Ovary (tissue), 7 donors: ENCODE data around the gene P2RY2.

GRCh38 chr11:72719914-72721287 lies 31.8 kb downstream of the ARAP1 start:
- PRO-cap, 7 experiments, result peak in 3 of 7 experiments; most common plus-strand start chr11:72720373 (in 1); most common minus-strand start chr11:72720265 (in 2)
- RAMPAGE, long total RNA, 2 experiments, result no peak in any of the 2 experiments

- PRO-cap, 7 experiments, result peak in 7 of 7 experiments; most common plus-strand start chr11:72721854 (in 7); most common minus-strand start chr11:72721861 (in 2)
- RAMPAGE, long total RNA, 2 experiments, result no peak in any of the 2 experiments
Measured at GRCh38 chr11:72721519-72722004, 30.6 kb downstream of the ARAP1 start.

GRCh38 chr11:72741241-72741830 lies 10.9 kb downstream of the ARAP1 start:
- PRO-cap, 7 experiments, result no peak in any of the 7 experiments
- RAMPAGE, long total RNA, 2 experiments, result no peak in any of the 2 experiments

GRCh38 chr11:72750857-72751623 lies 1.2 kb downstream of the ARAP1 start:
- PRO-cap, 7 experiments, result no peak in any of the 7 experiments
- RAMPAGE, long total RNA, 2 experiments, result no peak in any of the 2 experiments

GRCh38 chr11:72789640-72790254 lies 4.1 kb downstream of the STARD10 start:
- PRO-cap, 7 experiments, result no peak in any of the 7 experiments
- RAMPAGE, long total RNA, 2 experiments, result no peak in any of the 2 experiments

GRCh38 chr11:72812795-72813692 lies 1.2 kb upstream of the ATG16L2 start:
- PRO-cap, 7 experiments, result peak in 2 of 7 experiments; most common plus-strand start chr11:72813424 (in 1); most common minus-strand start chr11:72813280 (in 2)
- RAMPAGE, long total RNA, 2 experiments, result no peak in any of the 2 experiments

GRCh38 chr11:72820661-72821522 lies 6.7 kb downstream of the ATG16L2 start:
- PRO-cap, 7 experiments, result no peak in any of the 7 experiments
- RAMPAGE, long total RNA, 2 experiments, result no peak in any of the 2 experiments

GRCh38 chr11:72837454-72838208 lies 23.4 kb downstream of the ATG16L2 start:
- PRO-cap, 7 experiments, result no peak in any of the 7 experiments
- RAMPAGE, long total RNA, 2 experiments, result no peak in any of the 2 experiments

DNA sequence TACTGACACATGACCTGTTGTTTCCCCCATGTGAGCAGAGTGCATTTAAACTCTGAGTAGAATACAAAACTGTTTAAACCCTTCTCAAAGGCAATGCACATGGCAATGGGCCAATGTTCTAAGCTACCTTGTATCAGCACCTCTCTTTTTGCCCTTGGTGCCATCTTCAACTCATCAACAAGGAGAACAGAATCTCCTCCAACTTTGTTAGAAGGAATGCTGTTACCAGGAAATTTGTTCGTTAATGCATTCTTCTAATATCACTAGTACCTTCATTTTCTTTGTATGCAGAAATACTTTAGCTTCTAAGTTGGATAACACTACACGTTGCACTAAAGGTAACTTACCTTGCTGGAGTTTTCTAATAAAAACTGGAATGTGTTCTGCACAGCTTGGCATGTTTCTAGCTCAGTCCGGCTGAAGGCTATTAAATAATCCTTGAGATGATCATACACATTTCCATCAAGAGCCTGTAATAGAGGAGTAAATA lies 107.3 kb downstream of the ATG16L2 start:
- PRO-cap, 7 experiments, result no peak in any of the 7 experiments
- RAMPAGE, long total RNA, 2 experiments, result no peak in any of the 2 experiments

- PRO-cap, 7 experiments, result no peak in any of the 7 experiments
- RAMPAGE, long total RNA, 2 experiments, result no peak in any of the 2 experiments
Measured at GRCh38 chr11:72932098-72932926, 118.1 kb downstream of the ATG16L2 start.

GRCh38 chr11:73141028-73141627 lies 990 bp downstream of the FCHSD2 start:
- PRO-cap, 7 experiments, result peak in 4 of 7 experiments; most common plus-strand start chr11:73141426 (in 1); most common minus-strand start chr11:73141246 (in 3)
- RAMPAGE, long total RNA, 2 experiments, result start-site peak on the minus strand in 1 of 2 experiments, at chr11:73141252-73141381 at its widest, 19 reads per replicate

DNA sequence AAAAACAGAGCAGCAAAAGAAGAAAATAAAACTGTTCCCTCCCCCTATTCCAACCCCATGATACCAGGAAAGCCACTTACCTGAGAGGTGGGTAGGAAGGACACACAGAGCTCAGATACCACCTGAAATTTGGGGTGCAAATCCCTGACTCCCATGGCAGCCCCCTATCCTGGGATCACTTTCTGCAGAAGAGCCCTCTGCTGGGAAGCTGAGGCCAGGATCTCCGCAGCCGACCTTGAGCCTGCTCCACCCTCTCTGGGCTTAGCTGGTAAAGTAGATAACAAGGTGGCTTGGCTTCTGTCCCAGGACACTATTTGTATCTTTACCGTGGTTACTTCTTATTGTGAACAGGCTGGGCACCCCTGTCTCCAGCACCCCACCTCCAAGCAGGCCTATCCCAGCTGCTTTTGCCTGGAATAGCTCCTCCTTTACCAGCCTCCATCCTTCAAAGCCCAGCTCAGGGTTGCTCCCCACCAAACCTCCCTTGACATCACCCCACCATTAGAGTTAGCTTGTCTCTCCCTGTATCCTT lies 35.3 kb upstream of the P2RY2 start:
- PRO-cap, 7 experiments, result peak in 3 of 7 experiments; most common plus-strand start position 476 of the sequence (in 2); most common minus-strand start position 194 of the sequence (in 2)
- RAMPAGE, long total RNA, 2 experiments, result start-site peak on the minus strand in 1 of 2 experiments, centred at position 191 of the sequence, 11 reads per replicate

GRCh38 chr11:73217137-73217695 lies 865 bp upstream of the P2RY2 start:
- PRO-cap, 7 experiments, result peak in 1 of 7 experiments; most common plus-strand start chr11:73217627 (in 1)
- RAMPAGE, long total RNA, 2 experiments, result no peak in any of the 2 experiments

GRCh38 chr11:73218045-73219310 lies at the start of gene P2RY2:
TSS of gene P2RY2 (plus strand) at chr11:73218281.
- PRO-cap, 7 experiments, result peak in 3 of 7 experiments; most common plus-strand start chr11:73218284 (in 1); most common minus-strand start chr11:73218513 (in 1)
- RAMPAGE, long total RNA, 2 experiments, result no peak in any of the 2 experiments

DNA sequence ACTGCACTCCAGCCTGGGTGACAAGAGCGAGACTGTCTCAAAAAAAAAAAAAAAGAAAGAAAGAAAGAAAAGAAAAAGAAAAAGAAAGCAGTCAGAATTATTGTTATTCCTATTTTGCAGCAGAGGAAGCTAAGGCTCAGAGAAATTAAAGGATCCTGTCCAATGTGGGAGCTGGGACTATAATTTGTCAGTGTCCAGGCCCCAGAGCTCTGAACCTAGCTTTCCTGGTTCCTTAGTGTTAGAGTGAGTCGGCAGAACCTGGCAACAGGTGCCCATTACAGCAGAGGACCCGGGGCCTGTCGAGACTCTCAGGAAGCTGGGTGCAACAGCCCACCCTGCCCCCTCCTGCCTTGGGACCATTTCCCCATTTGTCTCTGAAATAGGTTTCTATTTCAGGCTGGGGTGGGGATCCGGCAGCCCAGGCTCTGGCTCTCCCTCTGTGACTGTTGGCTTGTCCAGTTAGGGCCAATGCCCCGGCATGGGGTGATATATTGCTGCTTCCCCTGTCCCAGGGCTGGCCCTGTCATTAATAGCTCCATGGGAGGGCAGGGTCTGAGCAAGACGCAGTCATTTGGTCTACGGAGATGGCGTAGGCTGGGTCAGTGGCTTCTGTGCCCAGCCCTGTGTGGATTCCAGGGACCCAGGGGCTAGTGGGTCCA lies 2.5 kb downstream of the P2RY6 start:
- PRO-cap, 7 experiments, result no peak in any of the 7 experiments
- RAMPAGE, long total RNA, 2 experiments, result no peak in any of the 2 experiments

DNA sequence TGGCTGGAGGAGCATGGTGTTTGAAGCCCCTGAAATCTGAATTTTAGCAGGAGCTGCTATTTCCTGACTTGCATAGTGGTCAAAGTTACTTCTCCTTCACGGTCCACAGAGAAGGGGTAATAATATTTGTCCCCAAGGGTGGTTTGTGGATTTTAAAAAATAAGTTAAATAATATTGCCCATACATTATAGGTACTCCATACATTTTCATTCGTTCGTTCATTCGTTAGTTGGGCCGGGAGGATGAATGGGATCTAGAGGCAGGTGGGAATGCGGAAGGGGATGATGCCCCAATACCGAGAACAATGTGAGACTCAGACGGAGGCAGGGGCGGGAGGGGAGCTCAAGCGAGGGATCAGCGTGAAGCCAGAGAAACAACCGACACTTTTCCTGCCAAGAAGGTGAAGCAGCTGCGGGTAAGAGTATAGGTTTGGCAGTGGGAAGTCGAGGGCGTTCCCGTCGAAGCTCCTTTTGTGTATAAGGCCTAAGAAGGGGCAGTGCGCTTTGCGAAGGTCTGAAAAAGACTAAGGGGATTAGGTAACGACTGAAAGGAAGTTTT lies 1.2 kb upstream of the ARHGEF17 start:
- PRO-cap, 7 experiments, result peak in 6 of 7 experiments; most common minus-strand start position 525 of the sequence (in 6)
- RAMPAGE, long total RNA, 2 experiments, result no peak in any of the 2 experiments

DNA sequence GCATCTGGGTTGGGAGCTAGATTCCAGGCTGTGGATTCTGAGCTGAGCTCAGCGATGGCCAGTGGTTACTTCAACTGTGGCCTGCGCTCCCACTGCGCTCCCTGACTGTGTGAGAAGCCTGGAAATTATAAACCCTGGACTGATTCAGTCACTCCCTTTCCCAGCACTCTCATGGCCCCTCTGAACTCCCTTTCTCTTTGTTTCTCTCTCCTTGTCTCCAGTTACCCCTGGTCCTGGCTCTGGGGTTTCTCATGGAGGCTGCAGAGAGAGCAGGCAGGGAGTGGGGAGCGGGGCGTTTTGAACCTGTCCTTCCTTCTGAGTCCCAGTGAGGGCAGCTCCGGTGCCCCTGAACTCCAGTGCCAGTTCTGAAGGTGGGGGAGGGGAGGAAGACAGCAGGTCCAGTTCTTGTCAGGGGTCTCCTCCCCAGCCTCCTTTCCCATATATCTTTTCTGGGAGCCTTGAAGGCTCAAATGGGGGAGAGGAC lies 4.9 kb downstream of the ARHGEF17 start:
- PRO-cap, 7 experiments, result peak in 4 of 7 experiments; most common plus-strand start position 243 of the sequence (in 1); most common minus-strand start position 103 of the sequence (in 4)
- RAMPAGE, long total RNA, 2 experiments, result no peak in any of the 2 experiments

DNA sequence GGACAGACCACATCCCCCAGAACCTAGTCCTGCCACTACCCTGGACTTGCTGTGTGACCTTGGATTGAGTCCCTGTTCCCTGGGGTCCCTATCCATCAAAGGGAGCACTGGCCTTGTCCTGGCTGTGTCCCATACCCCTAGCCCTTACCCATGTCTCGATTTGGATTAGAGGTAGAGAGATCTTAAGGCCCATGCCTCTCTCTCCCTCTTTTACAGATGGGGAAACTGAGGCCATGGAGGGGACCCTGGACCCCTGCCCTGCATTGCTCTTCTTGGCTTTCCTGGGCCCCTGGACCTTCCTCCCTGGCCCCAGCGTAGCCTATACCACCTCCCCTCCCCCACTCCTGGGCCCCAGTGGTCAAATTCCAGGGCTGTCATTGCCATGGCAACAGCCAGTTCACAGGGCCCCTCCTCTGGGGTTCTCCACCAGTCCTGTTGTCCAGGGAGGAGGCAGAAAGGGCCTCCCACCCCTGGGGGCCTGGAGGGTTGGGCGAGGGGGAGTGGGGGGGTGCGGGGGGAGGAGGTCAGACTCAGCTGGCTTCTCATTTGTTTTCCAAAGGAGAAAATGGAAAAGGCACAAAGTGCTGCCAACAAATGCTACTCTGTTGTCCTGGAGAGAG lies 23.2 kb downstream of the ARHGEF17 start:
- PRO-cap, 7 experiments, result peak in 1 of 7 experiments; most common plus-strand start position 556 of the sequence (in 1); most common minus-strand start position 292 of the sequence (in 1)
- RAMPAGE, long total RNA, 2 experiments, result no peak in any of the 2 experiments

GRCh38 chr11:73348482-73348961 lies 27.7 kb upstream of the RELT start:
- PRO-cap, 7 experiments, result peak in 1 of 7 experiments; most common plus-strand start chr11:73348686 (in 1)
- RAMPAGE, long total RNA, 2 experiments, result no peak in any of the 2 experiments

- PRO-cap, 7 experiments, result no peak in any of the 7 experiments
- RAMPAGE, long total RNA, 2 experiments, result no peak in any of the 2 experiments
Measured at GRCh38 chr11:73366150-73366771, 9.9 kb upstream of the RELT start.